Mesenchymal stem cell of the bone marrow (primary cell): ENCODE measurements around the gene GPD2.

DNA sequence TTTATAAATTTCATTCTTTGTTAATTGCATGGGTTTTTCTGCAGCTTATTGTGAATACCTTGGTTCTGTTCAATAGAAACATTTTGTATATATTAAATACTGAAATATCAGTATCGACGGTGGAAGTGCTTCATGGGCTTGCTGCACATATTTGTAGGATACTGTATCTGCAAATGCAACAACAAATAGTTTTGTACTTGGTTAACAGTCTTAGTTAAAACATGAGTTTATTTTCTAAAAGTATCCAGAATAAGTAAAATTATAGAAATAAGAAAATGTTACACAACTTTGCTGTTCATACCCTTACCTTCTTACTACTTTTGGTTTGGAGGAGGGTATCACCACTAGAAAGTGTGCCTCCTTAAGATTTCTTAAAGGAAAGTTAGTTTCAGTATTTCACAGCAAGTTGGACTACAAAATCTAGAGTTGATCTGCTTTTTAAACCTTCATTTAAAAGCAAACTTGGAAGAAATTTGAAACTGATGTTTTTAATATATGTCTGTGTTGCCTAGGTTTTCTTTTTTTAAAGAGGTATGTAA, 66.2 kb downstream of the RIF1 start:
- CAGE, long polyA plus RNA: no peak

DNA sequence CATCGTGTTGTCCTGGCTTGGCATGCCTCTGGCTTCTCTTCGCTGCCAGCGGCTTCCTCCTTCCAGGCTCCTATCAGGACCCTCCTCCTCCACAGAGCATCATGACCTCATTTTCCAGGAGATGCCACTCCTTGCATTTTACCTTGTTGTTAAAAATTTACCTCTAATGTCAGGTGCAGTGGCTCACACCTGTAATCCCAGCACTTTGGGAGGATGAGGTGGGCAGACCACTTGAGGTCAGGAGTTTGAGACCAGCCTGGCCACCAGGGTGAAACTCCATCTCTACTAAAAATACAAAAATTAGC, 35.8 kb upstream of the NEB start:
- CAGE, long polyA plus RNA: no peak

- CAGE, long polyA plus RNA: no peak
Measured at GRCh38 chr2:151791502-151792693, 36.3 kb downstream of the ARL5A start.

- CAGE, long polyA plus RNA: no peak
Measured at GRCh38 chr2:151810261-151811028, 17.8 kb downstream of the ARL5A start.

GRCh38 chr2:152468901-152469611, 134.1 kb downstream of the FMNL2 start:
- CAGE, long polyA plus RNA: no peak

DNA sequence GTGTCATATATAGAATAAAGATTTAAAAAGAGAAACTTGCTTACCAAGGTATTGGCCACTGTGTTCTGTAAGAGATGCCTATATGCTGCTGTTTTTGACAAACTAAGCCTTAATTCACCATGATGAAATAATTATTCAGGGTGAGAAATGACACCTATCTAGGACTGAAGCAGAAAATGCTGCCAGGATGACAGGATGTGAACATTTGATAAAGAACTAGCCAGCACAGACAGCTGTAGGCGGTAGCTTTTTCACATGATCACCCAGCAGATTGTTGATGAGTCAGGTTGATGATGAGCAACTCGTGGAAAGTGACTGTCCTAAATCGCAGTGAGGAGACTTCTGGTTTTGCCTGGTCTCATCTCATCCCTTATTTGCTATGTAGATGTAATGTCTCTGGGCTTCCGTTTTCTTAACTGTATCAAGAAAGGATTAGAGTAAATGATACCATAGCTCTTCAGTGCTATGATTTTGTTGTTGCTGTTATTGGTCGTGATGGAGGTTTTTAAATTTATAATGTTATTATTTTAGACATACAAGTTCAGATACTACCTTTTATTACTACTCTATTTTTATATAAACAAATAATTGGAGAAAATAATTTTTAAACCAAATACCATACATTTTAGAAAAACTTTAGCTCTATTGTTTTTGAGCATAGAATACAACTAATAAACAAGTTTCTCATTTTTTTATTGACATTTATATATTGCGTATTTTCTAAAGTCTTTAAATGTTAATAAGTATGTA, 144.0 kb downstream of the PRPF40A start:
- CAGE, long polyA plus RNA: no peak

DNA sequence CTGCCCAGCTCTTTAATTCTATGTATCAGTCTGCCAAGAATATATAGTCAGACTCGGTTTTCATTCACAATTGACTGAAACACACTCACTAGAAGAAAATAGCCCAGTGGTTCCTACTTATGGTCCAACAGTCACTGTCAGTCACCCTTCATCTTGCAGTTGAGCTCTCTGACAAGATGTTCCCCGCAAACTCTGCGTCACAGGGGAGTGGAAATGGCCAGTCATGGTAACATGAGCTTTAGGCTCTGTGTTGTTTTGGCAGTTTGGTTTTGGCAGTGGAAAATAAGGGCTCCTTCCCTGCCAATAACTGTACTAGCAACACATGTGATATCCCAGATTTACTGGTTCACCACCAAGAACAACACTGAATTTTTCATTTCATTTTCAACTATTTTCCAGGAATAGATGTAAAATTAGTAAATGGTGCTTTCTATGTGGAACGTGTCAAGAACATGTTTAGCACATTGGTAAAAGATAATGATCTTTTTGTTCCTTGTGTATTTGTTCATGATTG, 122.4 kb downstream of the PRPF40A start:
- CAGE, long polyA plus RNA: no peak

DNA sequence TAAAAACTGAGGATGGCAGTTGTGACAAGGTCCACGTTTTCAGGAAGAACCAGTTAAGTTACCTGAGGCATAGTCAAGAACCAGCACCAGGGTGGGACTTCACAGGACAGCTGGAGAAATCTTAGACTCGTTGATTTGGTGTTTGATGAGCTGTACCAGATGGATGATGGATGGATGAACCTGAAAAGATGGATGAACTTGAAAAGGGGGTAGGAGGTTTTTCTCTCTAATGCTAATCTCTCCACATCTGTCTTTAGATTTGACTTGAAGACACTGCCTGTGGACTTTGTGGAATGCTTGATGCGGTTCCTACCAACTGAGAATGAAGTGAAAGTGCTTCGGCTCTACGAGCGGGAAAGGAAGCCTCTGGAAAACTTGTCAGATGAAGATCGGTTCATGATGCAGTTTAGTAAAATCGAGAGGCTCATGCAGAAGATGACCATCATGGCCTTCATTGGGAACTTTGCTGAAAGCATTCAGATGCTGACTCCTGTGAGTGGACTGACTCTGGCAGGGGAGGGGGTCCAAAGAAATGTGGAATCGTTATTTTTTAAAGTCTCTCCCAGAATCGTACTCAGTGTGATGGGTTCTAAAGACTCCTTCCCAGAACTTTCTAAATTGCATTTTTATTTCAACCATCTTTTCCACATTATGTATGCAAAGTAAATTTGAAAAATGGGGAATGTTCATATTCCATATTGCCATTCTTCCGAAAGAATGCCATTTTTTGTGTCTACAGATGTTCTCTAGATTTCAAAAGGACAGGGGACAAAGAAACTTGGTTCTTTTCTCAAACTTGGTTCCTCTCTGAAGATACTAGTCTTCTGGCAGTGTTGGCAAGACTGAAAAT, 89.0 kb downstream of the PRPF40A start:
- CAGE, long polyA plus RNA: no peak

DNA sequence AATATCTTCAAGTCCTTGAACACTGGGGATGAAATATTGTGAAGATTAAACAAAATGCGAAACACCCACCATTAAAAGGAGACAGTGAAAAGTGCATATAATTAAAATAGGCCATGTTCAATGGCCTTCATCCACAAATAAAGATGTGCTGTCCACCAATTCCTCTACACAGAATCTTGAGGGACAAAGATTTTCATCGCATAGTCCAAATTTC, 759 bp downstream of the ARL6IP6 start:
- CAGE, long polyA plus RNA: no peak

DNA sequence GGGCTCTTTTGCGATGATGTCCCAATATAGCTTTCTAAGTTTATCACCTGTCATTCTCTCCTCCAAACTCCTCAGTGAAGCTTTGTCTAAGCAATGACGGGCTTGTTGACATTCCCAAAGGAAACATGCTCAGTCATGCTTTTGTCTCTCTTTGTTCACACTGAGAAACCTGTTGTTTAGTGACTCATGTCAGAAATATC, 341.2 kb downstream of the ARL6IP6 start:
- CAGE, long polyA plus RNA: no peak

GRCh38 chr2:153476403-153477638, 1.7 kb downstream of the RPRM start:
- CAGE, long polyA plus RNA: no peak

- CAGE, long polyA plus RNA: no peak
Measured at GRCh38 chr2:155475529-155475978, 777.1 kb downstream of the KCNJ3 start.

DNA sequence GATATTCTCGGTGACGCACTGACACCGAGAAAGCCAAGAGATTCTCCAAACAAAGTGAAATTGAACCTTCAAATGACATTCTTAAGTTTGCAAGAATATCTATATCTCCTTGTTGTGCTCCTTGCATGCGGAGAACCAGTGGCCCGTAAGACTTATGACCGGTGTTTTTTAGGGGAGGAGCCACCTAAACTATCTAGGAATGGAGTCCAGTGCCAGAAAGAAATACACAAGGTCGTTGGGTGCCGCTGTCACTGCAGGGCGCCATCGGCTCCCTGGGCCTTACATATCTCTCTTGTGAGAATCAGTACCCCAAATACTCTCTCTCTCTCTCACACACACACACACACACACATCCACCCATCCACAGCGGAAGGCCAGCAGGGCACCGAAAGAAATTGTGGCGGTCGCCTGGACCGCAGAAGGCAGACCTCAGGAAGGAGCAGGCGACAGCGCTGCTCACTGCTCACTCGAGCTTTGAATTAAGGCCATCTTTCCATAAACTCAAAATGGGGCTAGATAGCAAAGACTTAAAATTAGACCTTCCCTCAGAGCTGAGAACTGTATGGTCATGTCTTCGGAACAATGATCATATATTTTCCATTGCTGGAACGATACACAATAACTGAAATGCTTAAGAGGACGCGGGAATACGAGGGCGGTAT, 10.4 kb downstream of the NR4A2 start:
- CAGE, long polyA plus RNA: no peak

DNA sequence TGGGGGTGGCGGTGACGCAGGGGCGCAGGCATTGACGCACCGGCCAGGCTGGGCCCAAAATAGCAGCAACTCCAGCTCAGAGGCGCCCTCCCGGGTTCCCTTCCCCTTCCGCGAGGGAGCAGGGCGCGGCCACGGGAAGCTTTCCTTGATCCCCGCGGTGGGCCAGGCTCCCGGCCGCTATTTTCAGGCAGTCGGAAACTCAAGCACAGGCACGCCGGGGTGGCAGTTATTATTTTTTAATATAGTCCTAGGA, 2.1 kb upstream of the NR4A2 start:
- CAGE, long polyA plus RNA: no peak

- CAGE, long polyA plus RNA: no peak
Measured at GRCh38 chr2:156335581-156335759, 2.9 kb upstream of the NR4A2 start.

DNA sequence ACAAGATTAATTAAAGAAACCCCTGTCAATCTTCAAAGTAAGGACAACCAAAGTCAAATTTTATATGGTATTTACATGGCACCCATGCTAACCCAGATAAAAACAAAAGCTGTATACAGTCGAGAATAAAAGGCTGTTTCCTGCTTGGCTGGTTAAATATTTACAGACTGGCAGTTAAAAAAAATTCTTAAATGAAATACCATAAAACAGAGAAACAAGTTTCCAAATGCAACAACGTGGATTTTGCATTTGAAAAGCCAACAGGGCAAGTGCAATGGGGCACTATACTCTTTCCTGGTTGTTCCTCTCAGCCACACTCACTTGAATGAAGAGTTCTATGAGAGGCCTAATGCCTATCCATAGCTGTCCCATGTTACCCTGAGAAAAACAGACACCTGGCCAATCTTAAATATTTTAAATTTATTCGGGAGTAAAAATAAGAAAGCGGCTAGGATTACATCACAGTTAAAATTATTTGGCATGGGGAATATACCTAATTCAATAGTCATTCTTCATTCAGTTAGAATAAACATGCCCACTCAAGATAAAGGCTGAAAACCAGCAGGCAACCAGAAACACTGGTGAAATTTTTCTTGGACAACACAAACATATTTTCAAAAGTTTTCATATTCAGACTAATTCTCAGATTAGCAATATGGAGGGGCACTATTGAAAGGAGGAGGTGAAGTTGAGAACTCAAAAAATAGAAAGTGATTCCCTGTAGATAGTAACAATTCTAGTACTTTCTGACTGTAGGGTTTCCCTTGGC, 6.2 kb upstream of the NR4A2 start:
- CAGE, long polyA plus RNA: no peak

DNA sequence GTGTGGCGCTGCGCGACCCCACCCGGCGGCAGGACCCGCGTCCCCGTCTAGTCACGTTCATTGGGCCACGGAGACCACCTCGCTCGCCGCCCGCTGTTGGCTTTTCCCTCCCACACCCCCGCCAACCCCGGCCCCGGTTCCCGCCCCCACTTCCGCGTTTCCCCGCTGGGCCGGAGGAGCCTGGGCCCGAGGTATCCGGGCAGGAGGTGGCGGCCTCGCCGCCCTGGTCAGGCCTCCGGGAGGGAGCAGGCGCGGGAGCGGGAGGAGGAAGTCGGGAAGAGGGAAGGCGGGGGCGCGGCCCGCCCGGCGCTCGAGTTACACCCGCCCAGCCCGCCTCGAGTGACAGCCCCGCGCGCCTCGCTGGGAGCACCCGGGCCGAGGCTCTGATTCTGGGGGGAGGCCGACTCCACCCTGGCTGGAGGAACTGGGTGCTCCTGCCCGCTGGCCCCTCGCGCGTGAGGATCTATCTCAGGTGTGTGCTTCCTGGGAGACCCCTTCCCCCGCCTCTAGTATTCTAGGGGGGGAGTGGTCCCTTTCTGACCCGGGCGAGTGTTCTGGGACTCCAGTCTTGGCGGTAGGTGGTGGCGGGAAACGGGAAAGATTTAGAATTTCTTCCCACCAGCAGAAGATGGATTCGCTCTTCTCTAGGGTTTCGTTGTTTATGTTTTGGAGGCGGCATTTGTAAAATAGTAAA, at the start of gene GPD2:
Gene GPD2 (plus strand): TSS at position 338 of the 694 bp plus-strand sequence.
- CAGE, long polyA plus RNA: no peak

GRCh38 chr2:156534921-156535601, 98.9 kb downstream of the GPD2 start:
- CAGE, long polyA plus RNA: no peak

DNA sequence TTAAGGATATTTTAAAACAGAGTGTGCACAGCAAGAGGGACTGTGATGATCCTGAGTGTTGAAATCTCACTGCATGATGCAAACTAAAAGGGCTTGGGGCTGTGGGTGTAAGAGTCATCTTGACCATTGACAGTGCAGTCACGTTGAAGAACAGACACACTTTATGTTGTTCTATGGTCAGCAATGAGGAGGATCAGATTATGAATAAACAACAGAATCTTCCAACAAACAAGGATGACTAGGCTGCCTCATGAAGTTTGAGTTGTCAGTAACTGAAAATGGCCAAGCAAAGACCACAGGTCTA, 87.2 kb upstream of the GALNT5 start:
- CAGE, long polyA plus RNA: no peak

- CAGE, long polyA plus RNA: no peak
Measured at GRCh38 chr2:157221381-157221767, 36.1 kb upstream of the GALNT5 start.